Frontal cortex (tissue), 2 donors: ENCODE measurements around a stretch of chr4.

DNA sequence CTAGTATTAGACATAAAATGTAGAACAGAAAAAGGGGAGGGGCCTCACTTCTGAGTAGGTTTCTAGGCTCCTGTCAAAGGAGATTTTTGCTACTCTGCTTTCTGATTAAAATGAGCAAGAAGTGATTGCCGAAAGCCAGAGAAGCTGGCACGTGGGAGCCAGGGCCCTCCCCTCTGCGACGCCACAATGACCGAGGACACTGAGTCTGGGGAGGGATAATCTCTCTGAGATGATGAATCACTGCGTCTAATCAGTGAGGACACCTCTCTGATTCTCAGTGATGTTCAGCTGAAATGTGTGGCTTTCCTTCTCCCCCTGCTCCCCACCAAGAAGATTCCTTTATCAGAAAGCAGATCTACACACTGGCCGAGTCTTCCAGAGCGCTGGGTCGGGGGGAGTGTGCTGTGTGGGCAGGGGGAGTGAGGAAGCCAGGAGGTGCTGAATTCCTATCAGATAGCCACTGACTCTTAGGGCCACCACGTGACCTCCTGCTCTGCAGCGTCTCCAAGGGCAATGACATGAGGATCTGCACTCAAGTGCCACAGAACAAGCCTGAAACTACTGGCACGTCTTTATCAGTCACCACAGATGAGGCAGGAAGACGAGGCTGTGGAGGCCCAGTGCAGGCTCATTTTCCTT lies 89.3 kb downstream of the GATB start:
- RAMPAGE, long total RNA, result no peak

DNA sequence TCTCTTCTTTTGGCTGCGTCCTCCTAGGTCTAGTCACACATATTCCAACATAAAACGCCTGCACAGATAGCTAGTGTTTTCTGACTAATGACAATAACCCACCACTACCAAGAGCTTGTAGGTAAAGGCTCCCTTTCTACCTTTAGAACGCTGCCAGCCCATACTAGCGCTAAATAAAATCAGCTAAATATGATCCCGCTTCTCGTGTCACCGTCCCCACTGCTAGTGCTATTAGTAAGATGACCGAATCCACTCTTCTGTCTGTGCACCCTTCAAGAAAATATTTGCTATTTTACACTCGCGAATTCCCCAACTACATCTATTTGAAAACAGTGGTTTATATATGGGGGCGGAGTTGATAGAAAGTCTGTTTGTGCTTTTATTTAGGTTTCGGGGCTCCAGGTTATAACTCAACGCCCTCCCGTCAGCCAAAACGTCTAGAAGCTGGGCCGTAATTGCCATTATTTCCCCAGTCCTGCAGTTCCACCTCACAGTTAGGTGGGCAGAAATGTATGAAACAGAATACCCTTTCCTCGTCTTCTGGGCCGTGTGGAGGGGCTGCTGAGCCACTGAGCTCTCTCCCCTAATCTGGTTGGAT lies 427 bp downstream of the GATB start:
- RAMPAGE, long total RNA, result no peak

- RAMPAGE, long total RNA, result no peak
Measured at GRCh38 chr4:151807060-151807817, 46.4 kb upstream of the GATB start.

- RAMPAGE, long total RNA, result no peak
Measured at GRCh38 chr4:152324127-152324572, 211.7 kb downstream of the FBXW7 start.

DNA sequence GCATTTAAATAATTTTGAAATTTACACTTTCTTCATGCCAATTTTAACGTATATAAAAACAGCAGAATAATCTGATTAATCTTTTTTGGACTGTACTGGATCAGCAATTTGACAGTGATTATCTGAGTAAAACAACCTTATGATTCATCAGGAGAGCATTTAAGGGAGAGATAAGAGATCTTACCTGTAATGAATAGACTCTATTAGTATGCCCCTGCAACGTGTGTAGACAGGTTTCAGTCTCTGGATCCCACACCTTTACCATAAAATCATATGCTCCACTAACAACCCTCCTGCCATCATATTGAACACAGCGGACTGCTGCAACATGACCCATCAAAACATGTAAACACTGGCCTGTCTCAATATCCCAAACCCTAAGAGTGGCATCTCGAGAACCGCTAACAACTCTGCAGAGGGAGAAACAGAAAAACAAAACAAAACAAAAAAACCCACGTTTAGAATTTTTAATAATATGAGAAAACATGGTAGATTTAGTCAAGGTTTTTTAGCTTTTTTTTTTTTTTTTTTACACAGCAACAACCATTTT lies 210.0 kb downstream of the FBXW7 start:
- RAMPAGE, long total RNA, result no peak

DNA sequence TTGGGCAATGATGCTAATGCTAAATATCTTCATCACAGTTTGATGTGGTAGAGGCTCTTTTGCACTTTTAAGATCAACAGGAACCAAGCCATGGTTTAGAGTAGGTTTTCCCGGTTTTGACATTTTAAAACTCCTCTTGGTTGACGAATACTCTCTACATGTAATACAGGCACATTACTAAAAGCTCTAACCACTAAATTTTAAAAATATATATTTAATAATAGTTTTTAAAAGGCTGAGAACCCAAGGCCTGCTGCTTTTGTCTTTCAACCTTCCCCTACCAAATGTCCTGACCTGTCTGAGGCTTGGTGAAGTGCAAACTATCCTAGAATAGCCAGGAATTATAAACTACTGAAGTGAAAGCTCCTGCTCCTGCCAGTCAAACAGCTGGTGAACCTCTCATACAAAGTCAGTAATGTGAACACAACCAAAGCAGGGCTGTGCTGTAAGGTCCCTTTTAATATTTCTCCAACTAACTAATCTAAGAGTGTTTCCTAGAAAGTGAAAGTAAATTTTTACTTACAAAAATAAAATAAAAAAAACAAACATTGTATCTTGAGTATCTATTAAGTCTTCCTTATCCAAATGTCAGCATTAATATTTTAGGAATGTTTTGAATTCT lies 153.6 kb downstream of the FBXW7 start:
- RAMPAGE, long total RNA, result no peak

DNA sequence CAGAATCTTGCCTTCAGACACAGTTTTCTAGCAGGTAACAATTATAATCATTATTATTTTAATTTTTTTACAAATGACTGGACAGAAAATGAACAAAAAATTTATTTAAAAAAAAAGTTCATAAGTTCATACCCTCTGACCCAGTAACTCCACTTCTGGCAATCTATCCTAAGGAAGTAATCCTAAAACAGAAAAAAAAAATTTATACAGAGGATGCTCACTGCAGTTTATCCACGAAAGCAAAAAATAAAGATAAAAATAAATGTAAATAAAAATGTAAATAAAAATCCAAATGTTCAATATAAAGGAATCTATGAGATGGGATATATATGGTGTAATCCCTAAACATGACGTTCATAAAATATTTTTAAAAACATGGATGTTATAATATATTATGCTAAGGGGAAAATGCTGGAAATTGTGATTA lies 123.5 kb downstream of the FBXW7 start:
- RAMPAGE, long total RNA, result no peak

GRCh38 chr4:152462017-152462706 lies 73.7 kb downstream of the FBXW7 start:
- RAMPAGE, long total RNA, result no peak

- RAMPAGE, long total RNA, result no peak
Measured at GRCh38 chr4:152524023-152524834, 11.7 kb downstream of the FBXW7 start.

GRCh38 chr4:152534250-152535439 lies 1.2 kb downstream of the FBXW7 start:
- RAMPAGE, long total RNA, result no peak

GRCh38 chr4:153467150-153467688 lies 1.1 kb downstream of the TMEM131L start:
- RAMPAGE, long total RNA, result no peak

GRCh38 chr4:153471387-153472394 lies 5.5 kb downstream of the TMEM131L start:
- RAMPAGE, long total RNA, result no peak

GRCh38 chr4:153483778-153484150 lies 17.6 kb downstream of the TMEM131L start:
- RAMPAGE, long total RNA, result no peak

DNA sequence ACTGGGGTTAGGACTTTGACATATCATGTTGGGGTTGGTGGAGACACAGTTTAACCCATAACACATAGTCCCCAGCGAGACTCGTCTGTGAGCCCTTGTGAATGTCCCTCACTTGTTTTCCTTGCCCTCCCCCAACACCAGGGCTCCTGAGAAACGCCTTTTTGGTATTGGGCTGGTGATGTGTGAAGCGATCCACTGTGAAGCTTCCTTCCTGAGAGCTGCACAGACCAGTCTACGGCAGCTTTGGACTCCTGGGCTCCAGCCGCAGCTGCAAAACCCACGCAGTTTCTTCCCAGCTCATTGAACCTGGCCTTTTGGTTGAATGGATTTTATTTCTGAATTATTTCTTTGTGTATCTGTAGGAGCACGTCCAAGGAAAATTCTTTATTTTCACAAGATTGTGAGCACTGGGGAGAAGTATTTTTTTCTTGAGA lies 22.9 kb downstream of the TMEM131L start:
- RAMPAGE, long total RNA, result no peak

DNA sequence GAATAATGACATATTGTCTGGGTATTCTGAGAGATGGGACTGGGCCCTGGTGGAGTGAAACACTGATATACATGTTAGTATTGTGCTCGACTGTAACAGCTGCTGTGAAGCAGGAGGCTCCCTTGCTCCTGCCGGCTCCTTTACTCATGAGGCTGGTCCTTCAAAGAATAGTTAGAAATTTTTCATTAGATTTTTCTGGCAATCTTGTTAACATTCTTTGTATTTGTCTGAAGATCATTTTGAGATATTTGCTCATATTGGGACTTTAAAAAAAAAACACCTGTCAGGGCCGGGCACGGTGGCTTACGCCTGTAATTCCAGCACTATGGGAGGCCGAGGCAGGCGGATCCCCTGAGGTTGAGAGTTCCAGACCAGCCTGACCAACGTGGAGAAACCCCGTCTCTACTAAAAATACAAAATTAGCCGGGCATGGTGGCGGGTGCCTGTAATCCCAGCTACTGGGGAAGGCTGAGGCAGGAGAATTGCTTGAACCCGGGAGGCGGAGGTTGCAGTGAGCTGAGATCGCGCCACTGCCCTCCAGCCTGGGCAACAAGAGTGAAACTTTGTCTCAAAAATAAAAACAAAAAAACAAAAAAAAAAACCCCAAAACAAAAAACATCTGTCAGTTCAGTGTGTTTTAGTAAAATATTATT lies 73.5 kb downstream of the TMEM131L start:
- RAMPAGE, long total RNA, result no peak

DNA sequence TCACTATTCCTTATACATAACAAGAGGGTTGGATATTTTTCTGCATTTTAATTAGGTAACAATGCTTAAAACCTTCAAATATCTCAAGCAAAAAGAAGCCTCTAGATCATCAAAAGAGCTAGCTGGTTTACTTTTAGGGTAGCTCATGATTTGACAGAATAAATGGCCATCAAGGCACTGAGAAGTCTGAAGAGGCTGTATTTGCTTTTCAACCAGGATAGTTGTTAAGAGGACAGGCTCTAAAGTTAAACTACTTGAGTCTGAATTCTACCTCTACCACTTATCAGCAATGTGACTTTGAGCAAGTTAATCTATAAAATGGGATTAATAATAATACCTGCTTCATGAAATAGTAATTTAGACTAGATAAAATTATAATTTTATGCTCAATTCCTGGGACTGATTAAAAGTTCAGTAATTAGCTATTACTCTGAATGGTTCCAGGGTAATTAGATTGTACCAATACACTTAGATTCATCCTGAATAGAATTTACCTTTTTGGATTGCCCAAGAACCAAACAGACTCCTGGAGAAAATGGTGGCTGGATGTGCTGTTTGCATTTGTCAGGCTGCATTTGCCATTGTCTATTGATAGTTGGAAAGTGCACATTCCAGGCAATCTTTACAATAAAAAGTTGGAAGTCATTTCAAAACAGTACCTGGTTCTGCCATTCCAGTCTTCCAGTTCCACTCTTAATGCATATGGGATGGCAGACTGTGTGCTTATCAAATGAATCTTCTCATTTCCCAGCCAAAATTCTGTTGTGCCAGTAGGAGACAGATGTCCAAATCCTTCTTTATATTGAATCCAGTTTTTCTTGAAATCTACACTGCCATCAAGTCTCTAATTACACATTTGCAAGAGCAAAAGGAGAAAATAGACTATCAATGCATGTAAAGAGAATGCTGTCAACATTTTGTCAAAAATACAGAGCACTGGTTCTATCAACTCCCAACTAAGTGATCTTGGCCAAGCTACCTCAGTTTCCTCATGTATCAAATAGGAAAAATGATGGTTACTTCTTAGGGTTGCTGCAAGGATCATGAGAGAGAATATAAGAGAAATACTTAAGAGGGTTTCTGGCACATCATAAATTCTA lies 4.3 kb downstream of the FGG start:
- RAMPAGE, long total RNA, result no peak

GRCh38 chr4:154615147-154615507 lies 2.7 kb upstream of the FGG start:
- RAMPAGE, long total RNA, result no peak

GRCh38 chr4:154740634-154741082 lies 3.1 kb upstream of the LRAT start:
- RAMPAGE, long total RNA, result no peak

DNA sequence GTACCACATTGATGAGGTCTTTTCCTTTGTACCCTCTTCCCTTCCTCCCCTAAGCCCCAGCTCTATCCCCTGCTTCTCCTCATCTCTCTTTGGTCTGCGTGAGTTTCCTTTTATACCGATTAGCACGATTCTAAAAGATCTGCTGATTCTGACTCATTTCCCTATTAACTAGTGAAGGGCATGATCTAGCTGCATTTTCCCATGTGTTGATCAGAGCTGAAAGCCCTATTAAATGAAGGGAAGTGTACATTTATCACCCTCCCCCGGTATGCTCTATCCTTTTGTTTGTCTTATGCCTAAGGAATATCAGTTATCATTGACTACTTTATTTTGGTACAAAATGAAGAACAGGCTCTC lies 181.7 kb upstream of the NPY2R start:
- RAMPAGE, long total RNA, result no peak

- RAMPAGE, long total RNA, result no peak
Measured at GRCh38 chr4:155107080-155107545, 101.3 kb upstream of the NPY2R start.